Sigmoid colon (tissue), 4 donors: ENCODE measurements around the genes ZFX, PPP4R3C, DCAF8L2, DCAF8L1 and FAM47C.

DNA sequence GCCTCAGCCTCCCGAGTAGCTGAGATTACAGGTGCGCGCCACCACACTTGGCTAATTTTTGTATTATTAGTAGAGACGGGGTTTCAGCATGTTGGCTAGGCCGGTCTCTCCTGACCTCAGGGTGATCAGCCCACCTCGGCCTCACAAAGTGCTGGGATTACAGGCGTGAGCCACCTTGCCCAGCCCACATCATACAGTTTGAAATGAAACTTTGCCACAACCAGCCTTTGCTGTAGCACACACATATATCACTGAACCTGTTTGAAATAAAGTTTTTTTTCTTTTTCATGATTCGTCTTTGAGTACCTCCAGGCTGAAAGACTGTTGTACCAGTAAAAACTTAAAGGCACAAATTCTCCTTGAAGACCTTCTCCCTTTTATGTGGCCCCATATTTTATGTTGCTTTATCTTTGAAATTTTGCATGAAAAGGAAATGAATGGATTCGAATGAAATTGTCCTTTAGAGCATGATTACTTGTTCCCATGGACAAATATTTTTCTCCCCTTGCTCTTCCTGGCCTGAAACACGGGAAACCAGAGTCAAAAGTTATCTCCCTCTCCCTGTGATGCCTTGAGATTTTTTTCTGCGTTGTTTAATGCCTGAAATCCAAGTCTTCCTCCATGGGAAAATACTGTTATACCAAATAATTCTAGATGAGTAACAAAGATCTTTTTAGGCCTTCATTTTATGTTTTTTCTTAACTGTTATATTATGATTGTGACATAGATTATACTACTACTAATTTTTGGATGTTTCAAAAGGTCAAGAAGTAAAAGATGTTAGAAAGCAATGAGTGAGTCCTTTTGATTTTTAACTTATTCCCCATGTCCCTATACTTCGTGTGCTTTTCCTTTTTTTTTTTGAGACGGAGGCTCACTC, 22.7 kb downstream of the EIF2S3 start:
- PRO-cap, result no peak
- RAMPAGE, long total RNA, 4 experiments, result no peak in any of the 4 experiments

DNA sequence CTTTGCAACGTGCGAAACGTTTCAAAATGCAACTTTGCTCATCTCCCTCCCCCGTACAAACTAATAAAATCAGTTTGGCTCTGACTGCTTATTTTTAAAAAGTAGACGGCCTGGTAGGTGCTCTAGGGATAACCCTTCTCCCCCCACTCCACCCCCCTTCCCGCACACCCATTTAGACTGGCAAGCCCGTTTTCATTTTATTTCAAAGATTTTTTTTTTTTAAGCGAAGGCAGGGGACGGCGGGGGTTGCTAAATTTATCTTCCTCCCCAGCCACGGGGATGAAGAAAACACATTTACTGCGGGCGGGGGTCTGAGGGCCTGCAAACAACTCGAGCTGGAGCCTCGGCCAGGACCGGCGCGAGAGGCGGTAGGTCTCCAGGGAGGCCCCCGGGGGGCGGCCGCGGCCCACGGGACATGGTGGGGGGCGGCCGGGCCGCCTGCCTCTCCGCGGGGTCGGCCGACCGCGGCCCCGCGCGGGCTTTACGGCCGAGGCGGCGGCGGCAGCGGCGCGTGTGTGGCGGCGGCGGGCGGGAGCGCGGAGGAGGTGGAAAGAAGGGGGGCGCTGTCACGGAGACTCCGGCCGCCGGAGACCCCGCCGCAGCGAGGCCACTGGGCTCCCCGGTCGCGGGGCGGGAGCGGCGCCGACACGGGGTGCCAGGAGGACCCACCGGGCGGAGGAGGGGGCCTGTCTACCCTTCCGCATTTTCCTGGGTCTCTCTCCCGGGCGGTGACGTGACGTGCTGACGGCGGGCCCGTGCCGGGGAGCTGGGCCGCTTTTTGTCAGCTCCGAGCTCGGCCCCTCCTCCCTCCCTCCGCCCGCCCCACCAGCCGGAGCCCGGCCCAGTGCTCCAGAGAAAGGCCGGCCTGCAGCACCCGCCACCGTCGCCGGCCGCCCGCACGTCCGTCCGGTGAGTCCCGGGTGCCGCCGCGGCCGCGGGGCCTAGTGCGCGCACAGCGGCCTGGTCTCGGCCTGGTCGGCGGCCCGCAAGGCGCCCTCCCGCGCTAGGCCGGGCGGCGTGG, at the start of gene ZFX:
TSS of gene ZFX (plus strand) at position 844 of the 1,021 bp plus-strand sequence.
- PRO-cap, result bidirectional peak, plus-strand start at position 844 of the sequence, minus-strand start at position 707 of the sequence
- RAMPAGE, long total RNA, 4 experiments, result start-site peak on the plus strand in 2 of 4 experiments, centred at positions 73 to 858 of the sequence, 8 to 84 reads per replicate

DNA sequence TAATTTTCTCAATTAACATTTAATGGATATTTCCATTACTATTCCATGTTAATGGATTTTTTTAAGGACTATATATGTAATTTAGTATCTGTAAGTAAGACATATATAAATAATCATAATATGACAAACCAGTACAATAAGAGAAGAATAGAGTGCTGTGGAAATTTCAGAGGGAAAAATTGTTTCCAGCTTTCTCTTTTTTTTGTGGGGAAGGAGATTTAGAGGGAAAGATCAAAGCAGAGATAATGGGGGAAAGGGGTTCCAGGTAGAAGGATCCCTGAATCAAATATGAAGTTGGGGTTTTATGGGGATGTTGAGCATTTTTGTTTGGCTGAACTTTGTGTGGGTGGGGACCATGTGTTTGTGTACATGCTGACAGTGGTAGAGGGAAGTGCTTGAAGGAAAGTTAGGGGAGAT, 21.5 kb downstream of the ZFX start:
- PRO-cap, result no peak
- RAMPAGE, long total RNA, 4 experiments, result no peak in any of the 4 experiments

- PRO-cap, result no peak
- RAMPAGE, long total RNA, 4 experiments, result no peak in any of the 4 experiments
These were observed 29.8 kb downstream of the ZFX start for GRCh38 chrX:24179214-24179845.

GRCh38 chrX:24662683-24663087, 15.5 kb upstream of the PCYT1B start:
- PRO-cap, result no peak
- RAMPAGE, long total RNA, 4 experiments, result no peak in any of the 4 experiments

DNA sequence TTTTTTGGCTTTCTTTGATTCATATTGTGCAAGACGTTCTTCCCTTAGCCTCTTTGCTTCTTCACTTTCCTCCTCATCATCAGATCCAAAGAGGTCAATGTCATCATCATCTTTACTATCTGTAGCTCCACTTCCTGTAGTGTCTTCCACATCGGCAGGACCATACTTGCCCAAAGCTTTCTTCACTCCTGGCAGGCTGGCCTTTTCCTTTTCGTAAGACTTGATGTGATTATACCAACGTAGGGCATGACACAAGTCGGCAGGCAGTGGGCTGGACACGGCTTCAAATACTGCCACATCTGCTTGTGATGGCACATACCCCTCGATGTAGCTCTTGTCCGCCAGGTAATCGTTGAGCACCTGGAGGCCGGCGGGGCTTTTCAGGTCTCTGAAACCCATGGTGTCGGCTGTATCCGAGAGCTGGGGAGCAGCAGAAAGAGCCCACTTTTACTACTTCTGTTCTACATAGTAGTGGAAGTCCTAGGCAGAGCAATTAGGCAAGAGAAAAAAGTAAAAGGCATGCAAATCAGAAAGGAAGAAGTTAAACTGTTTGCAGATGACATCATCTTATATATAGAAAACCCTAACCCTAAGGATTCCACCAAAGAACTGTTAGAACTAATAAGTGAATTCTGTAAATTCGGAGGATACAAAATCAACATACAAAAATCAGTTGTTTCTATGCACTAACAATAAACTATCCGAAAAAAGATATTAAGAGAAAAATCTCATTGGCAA, 95.1 kb downstream of the POLA1 start:
- PRO-cap, result no peak
- RAMPAGE, long total RNA, 4 experiments, result no peak in any of the 4 experiments

- PRO-cap, result no peak
- RAMPAGE, long total RNA, 4 experiments, result no peak in any of the 4 experiments
These were observed 10.4 kb downstream of the ARX start for GRCh38 chrX:25005128-25005990.

GRCh38 chrX:25012696-25013448, 2.9 kb downstream of the ARX start:
- PRO-cap, result no peak
- RAMPAGE, long total RNA, 4 experiments, result no peak in any of the 4 experiments

- PRO-cap, result no peak
- RAMPAGE, long total RNA, 4 experiments, result no peak in any of the 4 experiments
These were observed at the start of gene PPP4R3C for GRCh38 chrX:27463038-27463606. Gene PPP4R3C (minus strand): TSS chrX:27463341.

- PRO-cap, result no peak
- RAMPAGE, long total RNA, 4 experiments, result no peak in any of the 4 experiments
These were observed at the start of gene DCAF8L2 for GRCh38 chrX:27590051-27590592. Gene DCAF8L2 (plus strand): TSS chrX:27590344.

- PRO-cap, result no peak
- RAMPAGE, long total RNA, 4 experiments, result no peak in any of the 4 experiments
These were observed at the start of gene DCAF8L1 for GRCh38 chrX:27981236-27981599. Gene DCAF8L1 (minus strand): TSS chrX:27981449.

- PRO-cap, result no peak
- RAMPAGE, long total RNA, 4 experiments, result no peak in any of the 4 experiments
These were observed 225.5 kb upstream of the DCAF8L1 start for GRCh38 chrX:28206647-28207153.

DNA sequence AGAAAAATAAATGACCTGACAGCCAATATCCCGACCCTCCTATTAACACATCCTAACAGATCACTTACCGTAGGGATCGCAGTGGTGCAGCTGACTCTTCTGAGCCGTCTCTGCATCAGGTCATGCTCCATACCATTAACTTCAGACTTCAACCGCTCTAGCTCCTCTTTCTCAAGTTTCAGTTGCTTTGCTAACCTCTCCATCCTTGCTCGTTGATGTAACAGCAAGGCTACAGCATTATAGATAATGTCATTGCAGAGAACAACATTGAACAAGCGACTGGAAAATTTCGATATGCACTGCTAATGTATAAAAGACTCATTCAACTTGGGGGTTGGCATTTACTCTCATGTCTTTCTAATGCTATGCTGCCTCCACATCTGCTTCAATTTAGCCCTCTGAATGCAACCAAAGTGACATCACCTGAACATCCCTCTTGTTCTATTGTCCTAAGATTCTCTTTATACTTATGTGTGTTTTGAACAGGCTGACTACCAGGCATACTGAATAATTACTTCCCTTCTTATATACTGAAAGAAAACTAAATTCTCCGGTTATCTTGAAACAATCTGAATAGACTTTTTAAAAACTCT, 36.2 kb downstream of the TAB3 start:
- PRO-cap, result no peak
- RAMPAGE, long total RNA, 4 experiments, result no peak in any of the 4 experiments

DNA sequence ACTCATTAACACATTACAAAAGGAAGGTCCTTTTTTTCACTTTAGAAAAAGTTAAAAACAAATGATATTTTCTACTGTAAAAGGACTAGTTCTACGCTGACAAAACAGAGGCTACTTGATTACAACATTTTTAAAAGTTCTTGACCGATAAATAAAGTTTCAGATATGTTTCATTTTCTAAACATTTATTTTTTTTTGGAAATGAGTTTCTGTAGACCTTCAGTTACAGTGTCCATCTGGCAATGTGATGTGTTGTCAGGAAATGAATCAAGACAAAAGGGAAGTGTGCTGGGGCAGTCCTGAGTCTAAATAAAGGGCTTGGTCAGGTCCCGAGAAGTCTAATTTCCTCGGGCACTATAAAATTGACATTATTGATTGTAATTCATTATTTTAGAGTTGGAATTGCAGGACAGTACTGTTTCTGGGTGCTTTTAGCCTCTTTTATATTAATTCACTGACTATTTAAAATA, 57.0 kb upstream of the FTHL17 start:
- PRO-cap, result no peak
- RAMPAGE, long total RNA, 4 experiments, result no peak in any of the 4 experiments

DNA sequence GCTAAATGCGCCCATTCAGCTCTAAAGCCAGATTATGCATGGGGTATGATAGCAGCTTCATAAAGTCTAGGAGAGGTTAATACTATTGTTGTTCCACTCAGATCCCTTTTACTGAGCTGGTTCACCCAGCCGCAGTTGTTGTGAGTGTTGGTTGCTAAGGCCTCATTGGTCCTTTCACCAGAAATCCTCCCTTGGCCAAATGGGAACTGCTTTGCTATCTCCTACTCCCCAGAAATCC, 266.0 kb upstream of the FTHL17 start:
- PRO-cap, result no peak
- RAMPAGE, long total RNA, 4 experiments, result no peak in any of the 4 experiments

- PRO-cap, result no peak
- RAMPAGE, long total RNA, 4 experiments, result start-site peak on the minus strand in 1 of 4 experiments, at chrX:32343182-32343198 at its widest, 91 reads per replicate
These were observed 868.3 kb downstream of the DMD start for GRCh38 chrX:32343103-32343323.

GRCh38 chrX:32643865-32644522, 567.4 kb downstream of the DMD start:
- PRO-cap, result no peak
- RAMPAGE, long total RNA, 4 experiments, result start-site peak on the minus strand in 1 of 4 experiments, at chrX:32644250-32644269 at its widest, 74 reads per replicate

- PRO-cap, result no peak
- RAMPAGE, long total RNA, 4 experiments, result no peak in any of the 4 experiments
These were observed 35.4 kb upstream of the CFAP47 start for GRCh38 chrX:35884131-35884622.

- PRO-cap, result no peak
- RAMPAGE, long total RNA, 4 experiments, result no peak in any of the 4 experiments
These were observed at the start of gene FAM47C for GRCh38 chrX:37008285-37008519. Gene FAM47C (plus strand): TSS chrX:37008366.

DNA sequence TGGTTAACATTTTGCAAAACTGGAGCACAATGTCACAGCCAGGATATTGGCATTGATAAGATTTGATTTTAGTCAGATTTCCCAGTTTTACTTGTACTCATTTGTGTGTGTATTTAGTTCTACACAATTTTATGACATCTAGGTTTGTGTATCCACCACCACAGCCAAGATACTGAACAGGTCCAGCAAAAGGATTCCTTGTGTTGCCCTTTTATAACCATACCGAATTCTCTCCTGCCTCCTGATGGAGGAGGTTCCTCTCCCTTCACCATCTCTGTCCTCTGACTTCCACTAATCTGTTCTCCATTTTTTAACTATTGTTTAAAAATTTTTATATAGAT, 13.6 kb downstream of the DYNLT3 start:
- PRO-cap, result no peak
- RAMPAGE, long total RNA, 4 experiments, result no peak in any of the 4 experiments